Mammary epithelial cell (primary cell): ENCODE measurements around a stretch of chr2.

DNA sequence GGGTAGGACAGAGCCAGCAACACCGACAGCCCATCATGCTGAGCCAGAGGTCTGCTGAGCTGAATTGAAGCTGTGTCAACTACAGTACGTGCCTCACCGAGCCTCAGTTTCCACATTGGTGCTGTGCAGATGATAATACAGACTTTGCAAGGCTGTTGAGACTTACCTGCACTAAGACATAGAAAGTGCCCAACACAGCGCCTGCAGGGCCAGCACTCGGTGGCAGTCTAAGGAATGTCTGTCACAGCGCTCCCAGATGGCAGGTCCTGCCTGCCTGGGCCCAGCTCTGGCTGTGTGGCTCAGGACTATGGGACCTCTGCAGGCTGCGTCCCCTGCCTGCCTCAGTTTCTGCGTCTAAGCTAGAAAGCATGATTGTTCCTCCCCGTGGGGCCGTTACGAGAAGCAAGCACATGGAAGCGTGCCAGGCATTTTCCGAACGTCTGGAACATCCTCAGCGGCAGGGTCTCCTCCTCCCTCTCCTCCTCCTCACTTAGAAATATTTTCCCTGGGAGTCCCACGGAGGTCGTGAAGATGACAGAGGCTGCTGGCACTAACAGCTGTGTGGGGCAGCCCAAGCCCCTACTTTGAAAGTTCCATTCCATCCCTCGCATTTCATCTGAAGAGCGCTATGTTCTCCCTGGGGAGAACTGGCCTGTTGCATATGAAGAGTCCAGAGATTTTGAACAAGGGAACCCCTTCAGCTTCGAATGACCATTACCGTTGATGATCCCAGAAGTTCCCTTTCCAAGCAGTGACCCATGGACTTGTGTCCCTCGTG lies 43.2 kb downstream of the LRRFIP1 start:
- CAGE, long polyA plus RNA, result no peak
- RRBS, result no CpG with 5 or more reads among the region's 22 CpGs

DNA sequence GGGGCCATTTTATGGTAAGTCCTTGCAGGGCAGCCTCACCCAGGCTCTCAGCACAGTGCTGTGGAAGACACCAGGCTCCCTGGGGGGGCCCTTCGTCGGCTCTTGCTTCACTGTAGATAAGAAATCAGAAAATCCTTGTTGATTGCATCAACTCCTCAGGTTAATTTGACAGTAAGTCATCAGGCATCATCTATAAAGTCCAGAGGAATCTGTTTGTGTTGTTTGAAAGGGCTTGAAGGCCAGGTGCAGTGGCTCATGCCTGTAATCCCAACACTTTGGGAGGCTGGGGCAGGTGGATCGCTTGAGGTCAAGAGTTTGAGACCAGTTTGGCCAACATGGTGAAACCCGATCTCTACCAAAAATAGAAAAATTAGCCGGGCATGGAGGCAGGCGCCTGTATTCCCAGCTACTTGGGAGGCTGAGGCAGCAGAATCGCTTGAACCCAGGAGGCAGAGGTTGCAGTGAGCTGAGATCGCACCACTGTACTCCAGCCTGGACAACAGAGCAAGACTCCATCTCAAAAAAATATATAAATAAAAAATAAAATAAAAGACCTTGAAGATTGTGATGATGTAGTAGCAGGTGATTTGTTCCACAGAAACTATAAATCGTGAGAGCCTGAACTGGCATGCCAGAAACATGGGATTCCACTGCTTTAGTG lies 43.0 kb upstream of the RBM44 start:
- CAGE, long polyA plus RNA, result no peak
- RRBS, result no CpG with 5 or more reads among the region's 9 CpGs

DNA sequence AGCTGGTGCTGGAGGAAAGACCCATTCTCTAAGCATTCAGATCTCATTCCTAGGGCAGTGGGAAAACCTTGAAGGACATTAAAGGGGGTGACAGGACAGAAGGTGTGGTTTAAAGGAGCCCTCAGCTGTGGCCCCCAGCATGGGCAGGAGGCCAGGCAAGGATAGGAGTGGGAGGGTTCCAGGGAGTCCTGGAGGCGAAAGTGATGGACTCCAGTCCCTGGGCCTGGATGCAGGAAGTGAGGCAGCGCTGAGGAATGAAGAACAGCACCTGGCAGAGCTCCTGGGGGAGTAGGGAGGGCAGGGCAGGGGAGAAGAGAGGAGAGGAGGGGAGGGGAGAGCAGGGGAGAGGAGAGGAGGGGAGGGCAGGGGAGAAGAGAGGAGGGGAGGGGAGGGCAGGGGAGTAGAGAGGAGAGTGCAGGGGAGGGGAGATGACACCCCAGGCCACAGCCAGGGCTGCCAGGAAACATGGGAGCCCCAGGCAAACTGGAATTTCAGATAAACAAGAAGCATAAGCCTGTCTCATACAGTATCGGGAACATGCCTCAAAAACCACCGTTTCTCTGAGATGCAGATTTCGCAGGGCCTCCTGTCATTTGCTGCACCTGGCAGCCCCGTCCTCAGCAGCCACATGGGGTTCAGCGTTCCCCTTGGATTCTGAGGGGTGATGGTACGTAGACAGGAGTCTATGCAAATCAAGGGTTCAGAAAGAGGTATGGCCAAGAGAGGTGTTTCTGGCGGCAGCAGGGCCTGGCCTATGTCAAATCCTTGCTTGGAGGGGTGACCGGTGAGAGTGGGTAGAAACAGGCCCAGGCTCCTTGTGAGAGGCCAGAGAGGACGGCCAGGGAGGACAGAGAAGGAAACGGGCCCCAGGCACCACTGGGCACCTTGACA lies 5.8 kb downstream of the RAMP1 start:
- CAGE, long polyA plus RNA, result no peak
- RRBS, result no CpG with 5 or more reads among the region's 12 CpGs

- CAGE, long polyA plus RNA, result no peak
- RRBS, result no CpG with 5 or more reads among the region's 17 CpGs
Measured at GRCh38 chr2:237874243-237875264, 15.1 kb downstream of the RAMP1 start.

GRCh38 chr2:237885847-237886420 lies 26.5 kb downstream of the RAMP1 start:
- CAGE, long polyA plus RNA, result no peak
- RRBS, result 86% methylated on average over 8 of the region's 26 CpGs

GRCh38 chr2:238061522-238061887 lies 704 bp downstream of the SCLY start:
- CAGE, long polyA plus RNA, result no peak
- RRBS, result no CpG with 5 or more reads among the region's 17 CpGs

- CAGE, long polyA plus RNA, result no peak
- RRBS, result no CpG with 5 or more reads among the region's 21 CpGs
Measured at GRCh38 chr2:238172264-238172759, 13.5 kb downstream of the ERFE start.

DNA sequence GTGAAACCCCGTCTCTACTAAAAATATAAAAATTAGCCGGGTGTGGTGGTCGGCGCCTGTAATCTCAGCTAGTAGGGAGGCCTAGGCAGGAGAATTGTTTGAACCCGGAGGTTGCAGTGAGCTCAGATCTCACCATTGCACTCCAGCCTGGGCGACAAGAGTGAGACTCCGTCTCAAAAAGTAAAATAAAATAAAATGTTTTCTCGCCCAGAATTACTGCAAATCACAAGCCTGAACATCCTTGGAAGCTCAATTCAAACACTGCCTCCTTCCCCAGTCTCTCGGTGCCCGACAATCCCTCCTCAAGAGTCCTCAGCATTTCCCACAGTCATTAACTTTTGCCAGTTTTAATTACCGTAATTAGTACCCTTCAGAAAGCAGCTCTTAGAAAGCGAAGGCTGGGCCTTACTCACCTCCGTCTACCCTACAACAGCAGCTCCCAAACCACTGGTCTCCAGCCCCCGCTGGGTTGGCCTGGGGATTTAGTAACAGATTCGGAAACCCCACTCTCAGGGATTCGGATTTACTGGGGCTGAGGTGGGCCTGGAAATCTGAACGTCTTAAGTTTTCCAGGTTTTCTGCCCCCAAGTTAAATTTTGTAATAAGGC lies 1.3 kb downstream of the ILKAP start:
- CAGE, long polyA plus RNA, result no peak
- RRBS, result no CpG with 5 or more reads among the region's 17 CpGs

GRCh38 chr2:238240541-238241130 lies 798 bp upstream of the HES6 start:
- CAGE, long polyA plus RNA, result no peak
- RRBS, result 5% methylated on average over 13 of the region's 64 CpGs

DNA sequence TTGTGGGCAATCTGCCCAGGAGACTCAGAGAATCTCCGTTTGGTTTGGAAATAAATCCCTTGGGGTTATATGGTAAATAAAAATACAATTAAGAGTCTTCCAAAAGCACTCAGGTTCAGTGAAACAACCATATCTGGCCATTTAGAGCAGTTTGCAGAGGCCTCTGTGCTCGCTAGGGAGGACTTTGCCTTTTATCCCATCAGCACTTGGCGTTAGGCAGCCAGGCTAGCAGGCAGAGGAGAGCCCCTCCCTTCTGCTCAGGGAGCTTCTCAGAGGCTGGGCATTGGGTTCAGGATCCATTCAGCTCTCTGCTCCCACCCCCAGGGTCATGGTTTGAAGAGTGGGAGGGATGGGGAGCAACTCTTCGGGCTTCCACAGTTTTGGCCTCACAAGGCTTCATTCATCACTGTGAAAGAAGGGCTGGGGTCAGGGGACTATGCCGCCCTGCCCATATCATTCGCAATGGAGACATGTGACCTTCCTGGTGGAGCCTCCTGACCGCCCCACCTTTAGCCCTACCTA lies 3.3 kb upstream of the HES6 start:
- CAGE, long polyA plus RNA, result no peak
- RRBS, result no CpG with 5 or more reads among the region's 7 CpGs

GRCh38 chr2:238256449-238257290 lies 16.8 kb upstream of the HES6 start:
- CAGE, long polyA plus RNA, result no peak
- RRBS, result 60% methylated on average over 6 of the region's 22 CpGs

DNA sequence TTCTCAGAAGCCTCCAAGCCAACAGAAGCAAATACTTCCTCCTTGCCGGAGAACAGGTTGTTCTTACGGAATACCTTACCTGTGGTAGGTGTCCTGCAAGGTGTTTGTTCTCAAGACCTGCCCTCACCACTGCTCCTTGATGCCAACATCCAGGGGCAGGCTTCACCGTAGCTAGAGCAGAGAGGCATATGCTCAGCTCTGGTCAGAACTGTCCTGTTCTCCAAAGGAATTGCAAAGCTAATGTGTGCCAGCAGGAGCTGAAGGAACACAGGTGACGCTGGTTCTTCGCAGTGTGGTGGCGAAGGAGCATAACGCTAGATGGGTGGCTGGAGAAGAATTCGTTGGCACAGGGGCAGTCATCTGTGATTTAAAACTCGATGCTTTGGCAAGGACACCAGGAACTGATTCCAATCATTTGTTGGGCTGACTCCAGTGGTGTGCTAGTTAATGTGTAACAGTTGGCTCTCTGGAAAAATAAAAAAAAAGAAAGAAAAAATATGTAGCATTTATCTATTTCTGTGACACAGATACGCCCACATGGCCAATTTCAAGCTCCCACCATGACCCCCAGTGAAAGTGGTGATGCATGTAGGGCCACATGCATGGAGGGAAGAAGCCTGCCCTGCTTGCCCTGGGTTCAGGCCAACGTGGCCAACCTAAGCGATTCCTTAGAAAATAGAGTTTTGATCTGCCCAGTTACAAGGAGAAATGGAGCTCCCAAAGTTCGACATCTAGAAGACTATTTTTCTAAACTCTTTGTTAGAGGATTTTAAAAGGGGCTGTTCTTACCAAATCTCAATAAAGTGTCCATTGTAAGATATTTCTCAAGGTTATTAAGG lies 11.5 kb upstream of the PER2 start:
- CAGE, long polyA plus RNA, result no peak
- RRBS, result no CpG with 5 or more reads among the region's 13 CpGs

GRCh38 chr2:238332679-238333124 lies 12.4 kb downstream of the TRAF3IP1 start:
- CAGE, long polyA plus RNA, result no peak
- RRBS, result no CpG with 5 or more reads among the region's 4 CpGs

- CAGE, long polyA plus RNA, result no peak
- RRBS, result no CpG with 5 or more reads among the region's 7 CpGs
Measured at GRCh38 chr2:238349029-238349468, 28.7 kb downstream of the TRAF3IP1 start.

- CAGE, long polyA plus RNA, result no peak
- RRBS, result 92% methylated on average over 3 of the region's 9 CpGs
Measured at GRCh38 chr2:238558876-238559231, 132.1 kb downstream of the ASB1 start.

GRCh38 chr2:238644008-238644523 lies 203.8 kb upstream of the TWIST2 start:
- CAGE, long polyA plus RNA, result no peak
- RRBS, result no CpG with 5 or more reads among the region's 5 CpGs

GRCh38 chr2:238720002-238720947 lies 127.6 kb upstream of the TWIST2 start:
- CAGE, long polyA plus RNA, result no peak
- RRBS, result no CpG with 5 or more reads among the region's 22 CpGs

- CAGE, long polyA plus RNA, result no peak
- RRBS, result no CpG with 5 or more reads among the region's 5 CpGs
Measured at GRCh38 chr2:238728012-238728461, 119.8 kb upstream of the TWIST2 start.

DNA sequence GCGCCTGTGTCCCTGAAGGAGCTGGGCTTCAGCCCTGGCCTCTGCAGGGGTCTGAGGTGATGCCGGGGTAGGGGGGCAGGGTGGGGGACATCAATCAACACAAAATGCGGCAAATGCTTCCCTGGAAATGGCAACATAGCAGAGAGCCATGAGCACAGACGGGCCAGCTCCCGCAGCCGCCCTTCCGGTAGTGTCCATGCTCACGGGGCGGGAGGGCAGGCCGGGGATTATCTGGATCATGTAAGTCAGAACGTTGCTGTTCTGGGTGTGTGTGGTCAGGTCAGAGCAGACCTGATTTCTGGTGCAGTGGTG lies 56.5 kb upstream of the TWIST2 start:
- CAGE, long polyA plus RNA, result no peak
- RRBS, result no CpG with 5 or more reads among the region's 11 CpGs

GRCh38 chr2:238863967-238864751 lies 16.3 kb downstream of the TWIST2 start:
- CAGE, long polyA plus RNA, result no peak
- RRBS, result 6% methylated on average over 2 of the region's 28 CpGs